H9 (cell line): Measurements from ENCODE around the gene IQCA1.

GRCh38 chr2:235669412-235670648 is 176.0 kb downstream of the AGAP1 start:
- PRO-cap, result unidirectional peak, plus-strand start at chr2:235669648; bidirectional peak, plus-strand start at chr2:235669763, minus-strand start at chr2:235669774

DNA sequence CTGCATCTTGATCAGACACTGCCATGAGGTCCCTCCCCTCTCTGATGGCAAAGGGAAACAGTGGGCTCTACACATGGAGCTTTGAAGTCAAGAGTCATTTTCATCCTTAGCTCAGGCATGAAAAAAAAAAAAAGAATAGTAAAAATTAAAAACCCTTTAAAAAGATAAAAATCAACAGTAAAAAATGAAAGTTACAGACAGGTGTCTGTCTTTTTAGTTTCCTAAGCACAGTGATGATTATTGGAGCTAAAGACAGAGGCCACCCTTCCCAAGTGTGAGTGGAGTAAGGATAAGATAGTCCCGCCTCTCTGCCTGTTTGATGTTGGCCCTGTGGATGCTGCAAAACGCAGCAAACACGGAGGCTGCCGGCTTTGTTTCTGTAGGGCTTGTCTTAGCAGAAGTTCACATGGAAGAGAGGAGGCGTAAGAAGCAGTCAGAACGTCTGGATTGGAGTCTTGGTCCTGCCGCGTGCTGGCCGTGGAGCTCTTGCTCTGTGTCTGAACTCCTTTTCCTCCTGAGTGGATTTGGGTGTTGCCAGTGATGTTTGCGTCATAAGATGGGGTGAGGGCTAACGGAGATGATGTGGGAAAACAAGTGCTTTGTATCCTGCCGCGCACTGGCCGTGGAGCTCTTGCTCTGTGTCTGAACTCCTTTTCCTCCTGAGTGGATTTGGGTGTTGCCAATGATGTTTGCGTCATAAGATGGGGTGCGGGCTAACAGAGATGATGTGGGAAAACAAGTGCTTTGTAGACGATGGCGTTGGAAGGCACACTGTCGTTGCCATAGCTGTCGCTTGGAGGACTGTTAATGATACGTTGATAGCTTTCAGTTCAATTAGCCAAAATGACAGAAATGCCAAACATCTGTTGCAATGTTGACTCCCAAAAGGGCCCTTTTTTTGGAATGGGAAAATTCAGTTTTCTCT is 240.8 kb downstream of the AGAP1 start:
- PRO-cap, result no peak

- PRO-cap, result bidirectional peak, plus-strand start at chr2:235747815, minus-strand start at chr2:235747703
These were observed 253.8 kb downstream of the AGAP1 start for GRCh38 chr2:235747349-235748251.

DNA sequence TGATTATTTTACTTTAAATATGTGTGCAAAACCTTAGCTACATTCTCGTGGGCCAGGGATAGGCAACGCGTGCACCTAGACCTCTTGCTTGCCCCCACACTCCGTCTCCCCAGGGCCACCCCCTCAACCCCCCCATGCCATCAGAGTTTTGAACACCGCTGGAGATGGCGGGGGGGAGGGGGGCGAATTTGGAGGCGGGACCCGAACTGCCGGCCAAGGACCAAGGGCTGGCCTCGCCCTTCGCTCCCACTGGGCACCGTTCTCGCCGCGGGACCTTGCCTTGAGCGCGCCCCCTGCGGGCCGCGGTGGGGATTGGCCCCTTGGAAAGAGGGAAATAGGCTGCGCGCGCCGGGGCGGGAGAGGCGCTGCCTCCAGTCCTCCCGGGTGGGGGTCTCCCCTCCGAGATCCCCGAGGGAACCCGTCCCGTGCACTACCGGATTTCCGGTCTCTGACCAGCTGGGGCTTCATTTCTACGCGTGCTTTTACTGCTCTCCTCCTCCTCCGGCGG is 9.8 kb upstream of the GBX2 start:
- PRO-cap, result no peak

DNA sequence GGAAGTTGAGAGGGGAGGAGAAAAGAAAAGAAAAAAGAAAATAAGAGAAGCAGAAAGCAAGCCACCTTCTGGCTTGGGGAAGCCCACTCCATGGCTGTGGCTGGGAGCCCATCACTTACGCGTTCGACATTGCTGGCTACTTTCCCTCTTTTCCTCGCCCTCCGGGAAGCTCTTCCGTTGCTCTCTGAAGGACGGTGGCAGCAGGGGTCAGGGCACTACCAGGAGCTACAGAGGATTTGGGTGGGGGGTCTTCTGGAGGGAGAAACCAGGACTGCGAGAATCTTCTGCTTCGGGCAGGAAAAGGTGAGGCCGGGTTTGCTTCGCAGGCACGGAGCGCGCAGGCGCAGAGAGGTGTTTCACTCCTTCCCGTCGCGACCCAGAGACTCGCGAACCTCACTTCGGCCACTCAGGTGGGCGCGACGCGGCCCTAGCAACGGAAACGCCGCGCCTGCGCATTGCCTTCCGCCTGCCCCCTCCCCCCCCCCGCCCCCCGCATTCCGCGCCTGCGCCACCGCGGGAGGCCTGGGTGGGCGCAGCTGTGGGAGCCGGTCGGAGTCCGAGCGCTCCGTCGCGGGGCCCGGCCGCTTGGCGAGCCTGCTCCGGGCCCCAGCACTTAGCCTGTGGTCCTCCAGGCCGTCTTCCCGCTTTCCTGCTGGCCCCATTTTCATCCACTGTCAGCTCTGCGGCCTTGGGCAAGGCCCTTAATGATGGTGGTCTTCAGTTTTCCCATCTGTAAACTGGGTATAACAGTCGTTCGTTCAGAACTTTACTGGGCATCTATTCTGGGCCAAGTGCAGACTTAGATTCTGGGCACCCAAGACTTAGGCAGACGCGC is at the start of gene IQCA1:
IQCA1 (minus strand) TSS at position 339 of the 835 bp plus-strand sequence.
- PRO-cap, result bidirectional peak, plus-strand start at position 555 of the sequence, minus-strand start at position 317 of the sequence

DNA sequence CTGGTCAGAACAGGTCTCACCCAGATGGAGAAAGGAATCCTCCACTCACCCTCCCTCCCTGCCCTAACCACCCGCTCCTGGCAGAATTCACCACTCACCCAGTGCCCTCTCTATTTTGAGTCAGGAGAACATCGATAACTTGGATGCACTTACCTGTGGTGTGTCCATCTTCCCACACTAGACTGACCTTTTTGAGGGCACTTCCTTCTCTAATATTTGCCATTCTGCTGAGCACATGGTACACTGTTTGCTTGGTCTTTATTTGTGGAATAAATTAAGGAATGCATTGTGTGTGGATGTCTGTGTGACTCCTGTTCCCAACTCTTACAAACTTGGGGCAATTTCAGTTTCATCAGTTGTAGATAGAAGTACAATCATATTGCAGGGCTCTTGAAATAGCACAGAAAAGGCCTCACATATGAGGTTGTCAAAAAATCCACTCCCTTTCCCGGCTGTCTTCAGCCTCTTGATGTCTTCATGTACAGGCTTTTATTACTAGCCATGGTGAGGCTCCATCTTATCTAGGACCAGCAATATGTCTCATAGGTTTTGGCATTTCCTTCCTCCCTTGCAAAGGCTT is 133.8 kb downstream of the ACKR3 start:
- PRO-cap, result no peak

GRCh38 chr2:236748142-236748953 is 178.7 kb downstream of the ACKR3 start:
- PRO-cap, result no peak

GRCh38 chr2:236758373-236758847 is 188.8 kb downstream of the ACKR3 start:
- PRO-cap, result no peak

DNA sequence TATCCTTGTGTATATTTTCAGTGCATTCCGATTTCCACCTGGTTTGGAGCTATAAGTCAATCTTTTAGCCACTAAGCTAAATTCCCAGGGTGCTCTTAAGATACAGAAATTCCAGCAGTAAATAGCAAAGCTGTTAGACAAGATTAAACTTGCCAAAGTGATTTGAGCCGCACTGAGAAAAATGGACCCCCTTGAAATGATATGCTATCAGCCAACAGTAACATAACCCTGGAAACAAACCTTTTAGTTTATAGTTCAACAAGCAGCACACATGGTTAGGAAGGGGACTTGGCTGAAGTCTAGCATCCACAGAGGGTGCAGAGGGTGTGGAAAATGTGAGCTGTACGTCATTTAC is 99.9 kb upstream of the COPS8 start:
- PRO-cap, result no peak

DNA sequence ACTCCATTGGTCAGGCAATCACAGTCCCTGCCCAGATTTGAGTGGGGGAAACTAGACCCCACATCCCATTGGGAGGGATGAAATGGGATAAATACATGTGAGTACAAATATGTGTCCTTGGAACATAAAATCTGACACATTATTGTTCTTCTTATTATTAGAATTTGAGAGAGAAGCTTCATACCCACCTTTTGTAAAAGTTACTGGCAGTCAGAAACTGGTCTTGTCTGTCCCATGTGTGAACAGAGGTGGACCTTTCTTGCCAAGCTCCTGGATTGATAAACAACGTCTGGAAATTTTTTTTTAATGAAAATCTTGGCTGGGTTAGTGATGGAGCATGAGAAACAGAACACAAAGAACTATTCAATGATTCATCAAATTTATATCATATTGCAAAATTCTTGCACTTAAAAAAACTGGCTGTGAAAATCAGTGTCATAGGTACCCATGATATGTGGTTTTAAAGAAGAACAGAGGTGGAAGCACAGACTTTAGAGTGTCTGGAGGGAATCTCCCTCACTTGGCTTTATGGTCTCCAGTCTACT is 57.9 kb downstream of the COPS8 start:
- PRO-cap, result no peak

DNA sequence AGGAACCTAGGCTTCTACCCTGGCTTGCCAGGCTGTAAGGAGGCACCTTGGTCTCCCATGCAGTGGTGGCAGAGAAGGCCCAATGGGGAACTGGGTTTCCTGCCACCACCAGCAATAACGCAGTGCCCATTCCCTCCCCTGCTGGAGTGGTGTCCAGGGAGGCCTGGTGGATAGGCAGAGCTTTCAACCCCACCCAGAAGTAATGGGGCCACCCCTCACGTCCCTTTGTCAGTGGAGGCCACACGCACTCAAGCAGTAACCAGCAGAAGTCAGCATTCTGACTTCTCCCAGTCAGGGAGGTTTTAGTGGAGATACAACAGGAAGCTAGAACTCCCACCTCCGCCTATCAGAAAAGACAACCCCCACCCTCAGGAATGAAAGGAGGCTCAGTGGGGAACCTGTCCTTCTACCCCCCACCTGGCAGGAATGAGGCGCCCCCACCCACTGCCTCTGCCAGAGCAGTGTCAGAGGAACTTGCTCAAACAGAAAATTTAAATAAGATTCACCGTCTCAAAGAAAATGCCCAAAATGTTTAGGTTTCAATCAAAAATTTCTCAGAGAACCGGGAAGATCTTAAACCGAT is 132.5 kb downstream of the COPS8 start:
- PRO-cap, result unidirectional peak, minus-strand start at position 279 of the sequence

DNA sequence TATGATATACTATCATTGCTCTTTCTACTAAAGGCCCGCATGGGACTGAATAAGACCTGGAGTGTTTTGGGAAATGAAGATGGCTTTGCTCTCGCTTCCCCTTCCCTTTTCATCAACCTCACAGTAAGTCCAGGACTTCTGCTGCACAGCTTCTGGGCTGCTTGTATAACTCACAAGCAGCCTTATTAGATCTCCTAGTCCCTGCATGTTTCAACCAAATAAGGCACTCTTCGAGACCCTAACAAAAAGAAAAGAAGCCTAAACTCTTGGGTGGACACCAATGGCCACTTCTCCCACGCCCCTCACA is 103.7 kb downstream of the COL6A3 start:
- PRO-cap, result no peak

GRCh38 chr2:237314013-237314633 is 99.8 kb downstream of the COL6A3 start:
- PRO-cap, result no peak

DNA sequence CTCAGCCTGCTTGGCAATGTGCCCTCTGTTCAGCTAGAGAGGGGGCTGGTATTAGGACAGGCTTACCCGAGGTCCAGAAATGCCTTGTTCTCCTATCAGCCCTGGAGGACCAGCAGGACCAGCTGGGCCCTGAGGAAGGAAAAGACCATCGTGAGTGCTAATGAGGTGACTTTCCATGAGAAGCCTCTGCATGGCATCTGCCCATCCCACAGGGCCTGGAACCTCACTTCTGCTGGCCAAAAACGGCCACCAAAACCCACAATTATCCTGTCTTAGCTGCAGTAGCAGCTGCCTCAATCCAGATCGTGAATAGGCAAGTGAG is 61.5 kb downstream of the COL6A3 start:
- PRO-cap, result no peak

DNA sequence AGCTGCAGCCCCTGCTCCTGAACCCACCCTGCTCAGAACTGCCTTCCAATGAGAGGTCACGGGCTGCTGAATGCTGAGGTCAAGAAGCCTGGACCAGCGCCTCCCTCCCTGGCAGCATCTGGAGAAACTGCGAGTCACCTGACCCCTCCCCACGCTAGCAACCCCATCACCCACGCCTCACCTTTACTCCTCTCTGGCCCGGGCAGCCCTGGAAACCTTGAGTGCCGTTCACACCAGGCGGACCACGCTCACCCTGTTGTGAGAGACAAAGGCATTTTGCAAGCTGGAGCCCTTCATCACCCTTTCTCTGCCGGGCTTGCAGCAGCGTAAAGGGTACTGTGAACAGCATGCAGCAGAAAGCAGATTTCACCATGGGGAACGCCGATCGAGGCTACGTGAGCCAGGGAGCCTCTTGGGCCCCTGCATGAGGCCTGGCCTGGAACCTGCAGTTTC is 54.0 kb downstream of the COL6A3 start:
- PRO-cap, result no peak

GRCh38 chr2:237485055-237485776 is 1.8 kb upstream of the MLPH start:
- PRO-cap, result no peak

GRCh38 chr2:237497404-237497637 is 10.3 kb downstream of the MLPH start:
- PRO-cap, result no peak

GRCh38 chr2:237558511-237559557 is 7.5 kb upstream of the PRLH start:
- PRO-cap, result no peak

GRCh38 chr2:237601420-237602317 is 11.1 kb upstream of the RAB17 start:
- PRO-cap, result no peak

DNA sequence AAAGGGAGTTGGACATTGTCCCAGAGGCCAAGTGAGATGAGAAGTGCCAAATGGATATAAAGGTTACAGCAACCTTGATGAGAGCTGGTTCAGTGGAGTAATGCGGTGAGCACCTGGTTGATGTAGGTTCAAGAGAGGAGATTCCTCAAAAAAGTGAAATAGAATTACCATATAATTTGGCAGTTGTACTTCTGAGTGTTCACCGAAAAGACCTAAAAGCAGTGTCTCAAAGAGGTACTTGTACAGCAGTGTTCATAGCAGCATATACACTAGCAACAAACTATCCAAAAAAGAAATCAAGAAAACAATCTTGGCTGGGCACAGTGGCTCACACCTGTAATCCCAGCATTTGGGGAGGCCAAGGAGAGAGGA is 25.0 kb downstream of the LRRFIP1 start:
- PRO-cap, result no peak